ENCODE measurements around a stretch of chr3.

DNA sequence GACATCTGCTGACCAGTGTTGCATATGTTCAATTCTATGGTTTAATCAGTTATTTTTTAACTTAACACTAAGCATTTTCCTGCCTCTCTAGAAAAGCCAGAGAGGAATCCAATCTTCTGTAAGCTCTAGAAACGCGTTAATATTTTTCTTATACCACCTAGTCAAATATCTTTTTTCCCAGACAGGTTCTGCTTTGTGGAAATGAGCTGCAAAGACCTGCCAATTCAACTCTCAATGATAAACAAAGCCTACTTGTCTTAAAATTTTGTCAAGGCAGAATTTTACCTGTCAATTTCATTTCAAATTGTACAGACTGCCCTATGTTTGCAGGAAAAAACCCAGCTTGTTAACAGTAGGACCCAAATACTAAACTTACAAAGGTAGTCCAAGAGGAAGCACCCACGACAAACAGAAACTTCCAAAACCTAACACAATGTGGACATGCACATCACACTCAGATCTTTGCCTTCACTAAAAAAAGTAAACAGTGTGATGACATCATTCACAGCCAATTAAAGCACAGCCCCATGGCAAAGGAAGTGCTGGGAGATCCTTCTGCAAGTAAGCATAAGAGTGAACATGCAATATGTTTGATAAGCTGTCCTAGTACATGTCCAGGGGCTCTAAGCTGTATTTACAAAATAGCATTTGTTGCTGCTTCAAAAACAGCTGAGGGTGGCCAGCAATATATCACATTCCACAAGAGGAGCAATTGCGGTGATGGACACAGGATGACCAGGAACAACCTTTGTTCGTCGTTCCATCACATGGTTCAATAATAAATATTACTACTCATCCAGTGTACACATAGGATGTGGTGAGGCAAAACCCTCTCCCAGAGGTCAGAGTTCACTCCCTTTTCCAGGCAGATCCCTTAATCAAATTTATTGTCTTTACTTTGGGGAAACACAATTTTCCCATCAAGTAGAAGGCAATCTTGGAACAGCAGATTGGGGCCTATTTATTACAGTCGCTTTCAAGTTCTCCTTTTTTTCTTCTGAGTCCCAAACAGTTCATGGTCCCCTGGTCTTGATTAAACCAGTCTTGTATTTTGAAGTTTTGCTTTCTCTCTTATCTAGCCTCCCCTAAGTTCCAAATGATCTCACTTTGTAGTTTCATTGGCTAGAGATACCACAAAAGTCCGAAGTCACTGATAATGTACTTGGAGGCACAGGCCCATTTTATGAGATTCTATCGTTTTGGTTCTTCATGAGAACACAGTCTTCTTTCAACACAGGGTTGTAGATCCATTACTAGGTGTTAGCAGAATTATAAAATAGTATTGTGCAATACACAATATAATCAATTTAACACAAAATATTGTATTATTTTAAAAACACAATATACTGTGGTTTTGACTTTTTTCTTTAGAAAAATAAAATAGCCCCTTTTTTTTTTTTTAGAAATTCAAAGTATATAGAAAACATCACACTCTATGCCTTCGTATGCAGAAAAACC is 139.1 kb upstream of the TSC22D2 start:
- PRO-cap = no peak

DNA sequence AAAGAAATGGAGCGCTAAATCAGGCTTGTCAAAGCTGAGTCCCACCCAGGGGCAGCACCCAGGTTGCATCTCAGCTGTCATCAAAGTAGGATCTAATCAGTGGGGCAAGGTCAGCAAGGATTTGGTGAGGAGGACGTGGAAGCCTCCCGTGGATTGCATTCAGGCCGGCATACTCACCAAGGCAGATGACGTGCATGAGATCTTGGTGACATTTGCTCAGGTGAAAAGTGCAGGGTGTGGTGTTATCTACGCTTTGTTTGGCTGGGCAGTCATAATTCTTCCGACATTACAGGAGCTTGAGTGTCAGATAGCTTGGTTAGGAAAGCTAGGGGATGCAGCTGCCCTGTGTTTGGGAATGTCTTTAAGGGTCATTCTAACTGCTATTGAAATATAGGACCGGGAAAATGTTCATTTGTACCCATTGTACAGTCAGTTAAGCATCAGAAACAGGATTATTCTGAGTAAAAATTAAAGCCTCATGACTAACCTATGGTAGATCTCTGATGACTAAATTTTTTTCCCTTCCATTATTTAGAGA is 99.4 kb upstream of the TSC22D2 start:
- PRO-cap = no peak

- PRO-cap = no peak
Observed at GRCh38 chr3:150359535-150359844, 48.6 kb upstream of the TSC22D2 start.

DNA sequence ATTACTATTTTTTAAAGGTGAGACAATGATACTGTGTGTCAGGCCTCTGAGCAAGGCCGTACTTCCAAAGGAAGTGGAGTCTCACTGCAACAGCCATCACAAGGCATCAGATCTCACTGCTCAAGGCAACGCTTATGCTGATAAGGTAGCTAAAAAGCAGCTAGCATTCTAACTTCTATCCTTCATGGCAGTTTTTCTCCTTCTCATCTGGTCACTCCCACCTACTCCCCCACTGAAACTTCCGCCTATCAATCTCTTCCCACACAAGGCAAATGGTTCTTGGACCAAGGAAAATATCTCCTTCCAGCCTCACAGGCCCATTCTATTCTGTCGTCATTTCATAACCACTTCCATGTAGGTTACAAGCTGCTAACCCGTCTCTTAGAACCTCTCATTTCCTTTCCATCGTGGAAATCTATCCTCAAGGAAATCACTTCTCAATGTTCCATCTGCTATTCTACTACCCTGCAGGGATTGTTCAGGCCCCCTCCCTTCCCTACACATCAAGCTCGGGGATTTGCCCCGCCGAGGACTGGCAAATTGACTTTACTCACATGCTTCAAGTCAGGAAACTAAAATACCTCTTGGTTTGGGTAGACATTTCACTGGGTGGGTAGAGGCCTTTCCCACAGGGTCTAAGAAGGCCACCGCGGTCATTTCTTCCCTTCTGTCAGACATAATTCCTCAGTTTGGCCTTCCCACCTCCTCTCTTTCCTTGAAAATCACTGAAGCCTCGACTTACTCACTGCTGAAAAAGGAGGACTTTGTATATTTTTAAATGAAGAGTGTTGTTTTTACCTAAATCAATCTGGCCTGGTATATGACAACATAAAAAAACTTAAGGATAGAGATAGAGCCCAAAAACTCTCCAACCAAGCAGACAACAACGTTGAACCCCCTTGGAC is 2.1 kb upstream of the SELENOT start:
- PRO-cap = no peak

GRCh38 chr3:150747246-150747727 is 15.7 kb downstream of the SIAH2 start:
- PRO-cap = no peak

- PRO-cap = no peak
Observed at GRCh38 chr3:150763709-150764407, 889 bp upstream of the SIAH2 start.

- PRO-cap = no peak
Observed at GRCh38 chr3:150765526-150766793, 3.0 kb upstream of the SIAH2 start.

DNA sequence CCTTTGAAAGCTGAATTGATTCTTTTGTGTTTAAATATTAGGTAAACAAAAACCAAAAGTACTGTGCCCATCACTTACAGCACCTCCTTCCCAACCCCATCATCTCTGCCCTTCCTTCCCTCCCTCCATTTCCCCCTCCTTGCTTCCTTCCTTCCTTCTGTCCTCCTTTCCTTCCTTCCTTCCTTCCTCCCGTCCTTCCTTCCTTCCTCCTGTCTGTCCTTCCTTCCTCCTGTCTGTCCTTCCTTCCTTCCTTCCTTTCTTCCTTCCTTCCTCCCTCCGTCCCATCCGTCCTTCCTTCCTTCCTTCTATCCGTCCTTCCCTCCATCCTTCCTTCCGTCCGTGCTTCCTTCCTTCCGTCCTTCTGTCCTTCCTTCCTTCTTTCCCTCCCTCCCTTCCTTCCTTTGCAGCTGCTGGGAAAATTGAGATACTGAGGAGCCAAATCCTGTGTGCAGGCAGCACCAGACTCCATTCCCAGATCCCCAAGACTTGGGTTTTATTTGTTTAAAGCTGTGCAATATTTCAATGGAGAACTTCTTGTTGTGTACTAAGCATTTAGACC is 67.8 kb upstream of the SIAH2 start:
- PRO-cap = no peak

- PRO-cap = no peak
Observed at GRCh38 chr3:151275949-151277120, 2.0 kb downstream of the P2RY14 start.

- PRO-cap = no peak
Observed at GRCh38 chr3:151304899-151305782, 11.5 kb downstream of the GPR87 start.

DNA sequence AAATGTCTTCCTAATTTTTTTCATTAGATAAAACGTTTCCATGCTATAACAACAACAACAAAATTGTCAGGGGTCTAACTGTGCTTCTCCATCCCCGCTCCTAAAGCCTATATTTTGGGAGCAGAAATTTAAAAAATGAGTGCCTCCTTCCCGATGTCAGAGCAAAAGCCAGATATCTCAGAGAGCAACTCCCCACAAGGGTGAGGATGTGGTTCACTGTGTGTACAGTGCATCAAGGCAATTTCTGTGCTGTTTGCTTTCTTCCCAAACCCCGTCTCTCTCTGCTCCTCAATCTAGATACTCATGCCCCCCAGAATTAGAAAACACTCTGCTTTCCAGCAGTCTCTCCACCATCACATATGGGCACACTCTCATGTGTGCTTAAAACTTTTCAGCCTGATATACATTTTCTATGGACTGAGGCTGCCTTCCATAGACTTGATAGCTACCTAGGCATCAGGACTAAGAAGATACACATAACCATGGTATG is 76.7 kb upstream of the MBNL1 start:
- PRO-cap = no peak

DNA sequence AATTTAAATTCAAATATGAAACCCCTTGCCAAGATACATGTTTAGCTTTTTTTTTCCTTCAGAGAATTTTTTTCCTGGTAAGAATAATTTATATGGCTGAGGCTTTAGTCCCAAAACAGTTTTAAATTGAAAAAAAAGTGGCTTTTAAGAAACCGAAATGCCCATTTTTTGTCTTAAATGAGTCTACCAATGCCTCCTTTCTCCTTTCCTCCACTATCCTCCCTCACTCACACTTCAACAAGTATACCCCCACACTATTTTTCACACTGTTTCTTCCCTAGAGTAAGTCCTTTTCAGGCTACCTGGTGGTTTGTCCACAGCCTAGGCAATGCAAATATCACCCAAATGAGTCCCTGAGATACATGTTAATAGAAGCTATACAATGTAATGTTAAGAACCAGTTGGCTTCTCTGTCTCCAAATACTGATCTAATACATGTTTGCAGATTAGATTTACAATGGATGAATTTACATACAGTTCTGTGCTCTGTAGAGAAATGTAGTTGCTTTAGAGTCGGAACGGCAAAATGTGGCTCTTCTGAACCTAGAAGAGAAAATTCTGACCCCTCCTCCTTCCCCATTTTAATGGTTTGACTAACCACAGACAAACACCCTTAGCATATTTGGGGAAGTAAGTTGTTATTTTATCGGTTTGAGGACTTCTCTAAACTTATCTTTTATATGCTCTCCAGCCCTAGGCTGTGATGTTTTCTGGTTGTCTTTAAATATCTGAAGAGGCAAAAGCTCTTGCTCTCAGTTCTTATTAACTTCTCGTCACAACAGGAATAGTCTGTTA is 63.6 kb upstream of the MBNL1 start:
- PRO-cap = no peak

- PRO-cap = no peak
Observed at GRCh38 chr3:152258370-152259033, 10.2 kb upstream of the MBNL1 start.

- PRO-cap = no peak
Observed at GRCh38 chr3:152276485-152276948, 7.8 kb downstream of the MBNL1 start.

GRCh38 chr3:152301311-152301766 is 32.6 kb downstream of the MBNL1 start:
- PRO-cap = no peak

- PRO-cap = no peak
Observed at GRCh38 chr3:152315965-152316760, 47.4 kb downstream of the MBNL1 start.

DNA sequence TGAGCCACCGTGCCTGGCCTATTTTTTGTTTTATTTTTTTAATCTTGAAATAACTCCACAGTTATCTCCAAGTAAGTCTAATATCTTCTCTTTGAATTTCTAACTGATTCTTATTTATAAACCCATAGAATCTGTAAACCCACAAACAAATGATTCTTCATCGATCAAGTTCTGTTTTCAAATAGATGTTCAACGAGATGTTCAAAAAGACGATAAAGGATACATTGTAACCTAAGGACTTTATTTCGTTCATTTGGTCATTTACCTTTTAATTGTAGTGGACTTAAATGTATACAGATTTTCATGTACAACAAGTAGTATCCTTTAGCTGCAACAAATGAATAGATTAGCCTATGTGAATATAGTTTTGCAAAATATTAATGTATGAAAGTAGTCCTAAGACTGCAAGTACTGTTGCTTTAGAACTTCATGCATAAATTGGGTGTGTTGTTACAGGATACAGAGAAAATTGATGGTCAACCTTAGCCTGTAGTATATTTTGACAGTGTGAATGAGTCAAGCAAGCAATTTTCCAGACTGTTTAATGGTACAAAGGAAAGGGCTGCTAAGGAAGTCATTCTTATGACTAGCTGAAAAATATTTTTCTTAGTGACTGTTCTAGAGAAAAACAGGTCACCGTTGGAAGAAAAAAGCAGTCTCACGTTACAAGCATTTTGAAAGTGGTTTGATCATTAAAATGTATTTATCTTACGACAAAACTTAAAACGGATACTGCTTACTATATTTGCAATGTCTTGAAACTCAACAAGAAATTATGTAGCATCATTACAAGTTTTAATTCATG is 49.1 kb downstream of the MBNL1 start:
- PRO-cap = no peak

DNA sequence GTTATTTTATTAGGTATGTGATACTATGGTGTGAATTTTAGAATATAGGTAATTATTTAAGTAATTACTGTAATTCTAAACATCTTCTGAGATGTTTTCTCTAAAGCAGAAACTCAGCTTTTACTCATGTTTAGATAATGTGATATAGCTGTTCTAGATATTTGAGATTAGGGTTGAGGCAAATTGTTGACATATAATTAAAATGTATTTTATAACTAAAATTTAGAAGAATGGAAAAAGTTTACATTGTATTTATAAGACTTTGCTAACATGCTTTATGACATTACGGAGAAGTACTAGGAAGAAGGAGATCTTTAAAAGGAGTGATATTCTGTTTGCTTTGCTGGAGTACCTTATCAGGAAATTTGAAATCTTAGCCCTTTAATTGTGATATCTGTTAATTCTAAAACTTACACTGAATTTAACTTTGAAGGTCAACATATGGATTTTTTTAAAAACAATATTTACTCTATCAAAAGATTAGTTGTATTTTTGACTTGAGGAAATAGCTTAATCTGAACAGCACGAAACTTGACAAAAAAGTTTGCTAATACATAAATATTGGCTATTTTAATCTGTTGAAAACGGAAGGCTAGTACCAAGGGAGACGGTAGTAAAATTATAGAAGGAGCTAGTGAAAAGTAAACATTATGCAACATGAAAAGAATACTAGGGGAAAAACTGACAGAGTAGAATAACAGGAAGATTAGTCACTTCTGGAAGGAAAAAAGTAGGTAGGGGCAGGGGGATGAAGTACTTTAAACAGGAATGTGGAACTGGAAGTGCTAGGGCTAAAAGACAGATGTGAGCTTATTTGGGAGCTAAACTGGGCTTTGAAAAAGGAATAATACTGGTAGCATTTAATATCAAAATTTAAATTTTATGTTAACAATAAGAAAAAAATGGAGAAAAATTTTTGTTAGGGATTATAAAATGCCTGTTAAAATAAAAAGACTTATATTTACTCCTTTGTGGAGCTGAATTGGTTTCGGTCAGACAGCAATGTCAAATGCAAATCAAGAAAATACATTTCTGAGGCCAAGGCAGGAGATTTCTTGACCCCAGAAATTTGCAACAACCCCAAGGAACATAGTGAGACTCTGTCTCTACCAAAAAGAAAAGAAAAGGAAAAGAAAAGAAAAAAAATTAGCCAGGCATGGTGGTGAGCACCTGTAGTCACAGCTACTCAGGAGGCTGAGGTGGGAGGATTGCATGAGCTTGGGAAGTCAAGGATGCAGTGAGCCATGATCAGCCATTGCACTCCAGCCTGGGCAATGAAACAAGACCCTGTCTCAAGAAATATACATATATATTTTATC is 60.1 kb downstream of the MBNL1 start:
- PRO-cap = no peak

- PRO-cap = no peak
Observed at GRCh38 chr3:152330951-152331482, 62.3 kb downstream of the MBNL1 start.

GRCh38 chr3:152338324-152338622 is 69.5 kb downstream of the MBNL1 start:
- PRO-cap = no peak